Sternocleidomastoid (tissue), 1 donor: ENCODE measurements around the genes LIPG and ELAC1.

GRCh38 chr18:49168996-49169318 lies 218.2 kb upstream of the SMAD7 start:
- PRO-cap, result no peak

- PRO-cap, result bidirectional peak, plus-strand start at chr18:49562060, minus-strand start at chr18:49561864
Observed at GRCh38 chr18:49561254-49562384, at the start of gene LIPG. Gene LIPG, plus strand, starts transcription at chr18:49562057.

- PRO-cap, result no peak
Observed at GRCh38 chr18:49724160-49724680, 89.1 kb downstream of the ACAA2 start.

- PRO-cap, result no peak
Observed at GRCh38 chr18:49725906-49726606, 87.3 kb downstream of the ACAA2 start.

GRCh38 chr18:49810950-49811989 lies 2.1 kb downstream of the ACAA2 start:
- PRO-cap, result no peak

DNA sequence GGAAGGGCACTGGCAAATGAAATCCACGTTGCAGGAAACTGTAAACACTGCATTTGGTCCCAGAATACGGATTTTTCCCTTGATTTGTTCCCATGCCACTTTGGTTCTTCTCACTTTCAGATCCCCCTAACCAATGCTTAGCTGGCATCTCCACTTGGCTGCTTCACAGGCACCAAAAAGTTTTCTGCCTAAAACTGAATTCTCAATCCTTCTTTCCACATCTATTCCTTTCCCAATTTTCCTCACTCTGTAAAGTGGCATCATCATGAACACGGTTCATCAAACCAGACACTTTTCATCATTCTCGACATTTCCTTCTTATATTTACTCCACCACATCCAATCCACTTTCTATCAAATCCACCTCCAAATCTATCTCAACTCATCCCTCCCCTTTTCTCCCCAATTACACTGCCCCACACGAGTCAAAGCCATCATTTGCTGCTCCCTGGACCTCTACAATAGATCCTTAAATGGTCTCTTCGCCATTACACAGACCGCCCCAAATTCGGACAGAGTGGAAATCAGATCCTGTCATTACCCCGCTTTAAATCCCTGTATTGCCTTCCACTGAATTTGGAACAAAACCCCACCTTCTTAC lies 1.1 kb downstream of the ACAA2 start:
- PRO-cap, result no peak

- PRO-cap, result no peak
Observed at GRCh38 chr18:49875560-49876210, 62.4 kb upstream of the ACAA2 start.

DNA sequence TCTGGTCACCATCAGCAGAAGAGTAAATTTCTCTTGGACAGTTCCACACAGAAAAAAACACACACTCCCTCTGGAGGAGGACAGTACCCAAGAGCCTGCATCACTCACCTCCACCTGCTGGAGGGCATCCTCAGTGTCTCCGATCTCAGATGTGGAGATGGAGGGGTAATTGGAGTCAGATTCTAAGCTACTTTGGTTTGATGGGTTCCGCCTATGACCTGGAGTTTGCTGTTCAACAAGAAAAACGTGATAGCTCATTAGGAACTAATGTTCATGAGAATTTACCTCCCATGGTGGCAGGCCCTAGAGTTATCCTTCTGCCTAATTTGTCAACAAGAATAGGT lies 64.3 kb upstream of the ACAA2 start:
- PRO-cap, result no peak

- PRO-cap, result no peak
Observed at GRCh38 chr18:50132160-50132809, 62.7 kb downstream of the MYO5B start.

DNA sequence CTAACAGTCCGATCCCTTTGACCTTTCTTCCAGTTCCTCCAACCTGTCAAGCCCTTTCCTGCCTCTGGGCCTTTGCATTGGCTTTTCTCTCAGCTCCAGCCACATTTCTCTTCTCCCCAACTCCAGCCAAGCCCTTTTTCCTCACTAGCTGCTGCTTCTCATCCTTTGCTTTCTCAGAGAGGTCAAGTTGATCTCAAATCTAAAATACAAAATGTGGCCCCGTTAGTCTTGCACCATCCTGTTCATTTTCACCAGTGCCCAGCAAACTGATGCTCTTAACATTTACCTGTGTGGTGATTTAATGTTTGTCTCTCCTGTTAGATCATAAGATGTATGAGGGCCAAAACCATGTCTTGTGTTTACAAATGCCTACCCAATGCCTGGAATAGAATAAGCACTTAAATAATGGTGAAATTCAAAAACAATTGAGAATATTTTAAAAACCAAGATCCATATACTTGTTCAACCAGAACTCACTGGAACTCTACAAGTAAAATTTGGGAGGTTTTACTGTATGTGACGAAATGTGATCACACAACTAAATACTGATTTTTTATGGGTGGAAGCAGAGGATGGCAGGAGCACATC lies 37.4 kb downstream of the MYO5B start:
- PRO-cap, result no peak

- PRO-cap, result bidirectional peak, plus-strand start at chr18:50968048, minus-strand start at chr18:50967914; bidirectional peak, plus-strand start at chr18:50968257, minus-strand start at chr18:50968264; bidirectional peak, plus-strand start at chr18:50968583, minus-strand start at chr18:50968315
Observed at GRCh38 chr18:50967669-50968831, at the start of gene ELAC1. Gene ELAC1, plus strand, starts transcription at chr18:50968040.

- PRO-cap, result no peak
Observed at GRCh38 chr18:51057879-51058421, 27.9 kb downstream of the SMAD4 start.

- PRO-cap, result no peak
Observed at GRCh38 chr18:54357134-54357741, 420 bp downstream of the STARD6 start.

DNA sequence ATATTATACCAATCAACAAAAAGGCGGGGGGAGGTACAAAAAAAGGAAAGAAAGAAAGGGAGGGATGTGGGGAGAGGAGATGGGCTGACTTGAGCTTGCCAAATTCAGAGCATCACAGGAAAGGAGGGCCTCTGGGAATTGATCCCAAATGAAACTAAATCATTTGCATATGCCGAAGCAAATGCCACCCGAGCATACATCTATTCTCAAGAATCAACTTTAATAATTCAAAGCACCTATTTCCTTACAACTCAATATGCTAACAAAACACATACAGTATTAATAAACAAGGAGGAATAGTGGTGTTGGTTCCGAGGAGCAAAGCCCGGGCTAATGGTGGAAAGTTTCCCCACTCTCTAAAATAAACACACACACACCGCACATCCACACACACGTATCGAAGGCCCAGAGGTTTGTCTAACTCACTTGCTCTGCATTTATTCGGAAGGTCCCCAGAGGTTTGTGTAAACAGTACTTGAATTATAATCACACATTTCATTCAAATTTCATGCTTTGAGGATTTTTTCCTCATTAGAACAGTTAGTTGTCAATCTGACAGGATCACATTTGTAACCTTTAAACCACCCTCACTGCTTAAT lies 264.8 kb downstream of the TCF4 start:
- PRO-cap, result no peak

DNA sequence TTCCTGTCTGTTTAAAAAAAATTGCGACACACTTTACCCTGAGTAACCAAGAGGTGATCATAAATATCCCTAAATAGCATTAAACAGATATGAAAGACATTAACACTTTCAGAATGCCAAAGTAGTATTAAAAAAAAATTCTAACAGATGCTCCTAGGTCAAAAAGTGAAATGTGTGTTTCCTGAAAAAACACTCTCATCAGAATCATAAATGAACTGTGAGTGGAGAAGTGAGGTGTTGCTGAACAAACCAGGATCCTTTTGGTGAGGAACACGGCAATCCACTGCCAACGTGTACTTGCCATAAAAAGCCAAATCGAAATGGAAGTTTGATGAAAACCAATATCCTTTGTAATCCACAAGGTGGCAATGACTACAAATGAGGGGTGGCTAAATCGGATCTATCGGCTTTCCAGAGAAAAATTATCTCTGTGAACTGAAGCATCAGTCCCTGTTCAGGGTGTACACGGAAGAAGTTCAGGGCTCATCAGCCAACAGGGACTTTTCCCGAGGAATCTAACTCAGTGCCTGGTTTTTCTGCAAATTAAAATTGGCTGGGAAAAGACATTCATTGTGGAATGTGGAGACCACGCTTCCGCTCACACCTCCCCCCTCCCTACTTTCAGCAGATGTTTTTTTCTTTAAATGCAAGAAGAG lies 248.8 kb downstream of the TCF4 start:
- PRO-cap, result no peak

DNA sequence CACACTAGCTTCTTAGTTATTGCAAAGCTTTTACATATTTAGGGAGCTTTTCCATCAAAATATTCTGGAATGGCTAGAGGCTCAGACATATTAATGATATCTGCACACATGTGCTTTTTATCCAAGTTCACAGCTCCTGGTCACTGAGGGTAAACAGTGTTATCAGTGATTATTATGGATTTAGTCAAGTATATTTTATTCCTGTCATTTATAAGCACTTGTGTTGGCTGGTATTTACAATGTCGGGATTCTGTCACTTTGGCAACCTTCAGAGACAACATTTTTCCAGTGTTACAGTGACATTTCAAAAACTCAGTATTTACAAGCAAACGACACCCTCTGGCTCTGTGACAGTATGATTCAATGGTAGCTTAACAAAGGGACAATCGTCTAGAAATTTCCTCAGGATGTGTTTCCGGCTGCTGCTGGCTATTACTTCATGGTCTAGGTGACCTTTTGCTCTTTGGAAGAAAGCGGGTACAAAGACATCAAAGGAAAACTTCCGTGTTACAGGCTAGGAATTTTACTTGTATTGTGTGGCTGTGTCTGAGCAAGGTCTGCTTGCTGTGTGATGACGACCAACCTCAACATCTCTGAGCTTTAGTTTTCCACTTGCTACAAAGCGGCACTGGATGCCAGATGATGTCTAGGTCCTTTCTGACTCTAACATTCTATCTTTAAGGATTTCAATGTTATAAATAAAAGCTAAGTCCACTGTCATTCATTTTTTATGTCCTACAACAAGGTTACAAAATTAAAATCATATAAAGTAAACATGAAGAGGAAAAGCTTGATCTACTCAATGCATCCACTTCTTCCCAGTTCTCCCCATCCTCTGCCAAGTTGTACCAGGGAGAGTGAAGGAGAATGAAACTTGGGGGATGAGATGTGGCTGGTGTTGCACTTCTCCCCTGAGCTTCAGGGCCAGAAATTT lies 200.3 kb downstream of the TCF4 start:
- PRO-cap, result no peak

GRCh38 chr18:55586738-55587362 lies 1.1 kb downstream of the TCF4 start:
- PRO-cap, result no peak

- PRO-cap, result no peak
Observed at GRCh38 chr18:55777571-55778088, 189.6 kb upstream of the TCF4 start.

DNA sequence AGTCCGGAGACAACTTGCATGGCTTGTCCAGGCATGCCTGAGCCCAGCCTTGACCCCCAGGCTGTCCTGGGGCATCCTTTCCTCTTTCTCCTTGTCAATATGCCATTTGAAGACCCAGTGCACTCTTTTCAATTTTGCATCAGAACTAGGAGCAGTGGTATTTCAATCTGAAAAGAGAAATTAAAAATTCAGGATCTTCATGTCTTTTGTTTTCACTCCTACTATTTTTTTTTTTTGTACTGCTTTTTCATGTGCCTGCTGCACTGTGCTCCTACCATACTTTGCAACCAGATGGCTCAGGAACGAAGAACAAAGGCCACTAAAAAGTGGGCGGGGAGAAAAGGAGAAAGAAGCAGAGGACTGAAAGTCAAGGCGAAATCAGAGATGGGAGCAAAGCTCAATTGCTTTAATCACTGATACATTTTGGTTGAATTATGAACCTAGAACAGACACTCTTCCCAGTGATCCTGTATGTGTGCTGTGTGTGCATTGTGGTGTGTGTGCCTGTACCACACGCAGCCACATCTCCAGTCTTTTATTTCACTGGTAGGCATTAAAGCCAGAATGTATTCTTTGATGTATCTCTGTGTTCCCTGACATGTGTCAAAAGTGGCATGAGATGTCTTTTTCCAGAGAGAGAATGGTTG lies 495.9 kb upstream of the TCF4 start:
- PRO-cap, result no peak

DNA sequence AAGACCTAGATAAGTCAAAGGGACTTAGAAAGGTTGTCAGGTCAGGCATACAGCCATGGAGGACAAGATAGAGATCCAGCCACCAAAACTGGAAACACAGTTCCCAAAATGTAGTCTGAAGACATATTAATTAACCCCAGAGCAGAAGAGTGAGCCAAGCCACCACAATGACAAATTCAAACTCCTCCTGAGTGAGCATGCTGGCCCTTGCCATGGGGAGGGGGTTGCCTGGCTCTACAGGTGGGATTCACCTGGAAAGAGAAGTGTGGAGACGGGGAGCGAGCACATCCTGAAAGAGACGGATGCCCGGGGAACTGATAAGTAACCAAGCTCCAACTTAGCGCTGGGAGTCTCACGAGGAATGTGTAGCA lies 151.1 kb downstream of the TXNL1 start:
- PRO-cap, result unidirectional peak, plus-strand start at position 295 of the sequence